Measurements from ENCODE around the gene GAPDH.

- PRO-cap = no peak
- RAMPAGE, long total RNA = no peak
Measured at GRCh38 chr12:6225620-6226464, 25.6 kb downstream of the CD9 start.

DNA sequence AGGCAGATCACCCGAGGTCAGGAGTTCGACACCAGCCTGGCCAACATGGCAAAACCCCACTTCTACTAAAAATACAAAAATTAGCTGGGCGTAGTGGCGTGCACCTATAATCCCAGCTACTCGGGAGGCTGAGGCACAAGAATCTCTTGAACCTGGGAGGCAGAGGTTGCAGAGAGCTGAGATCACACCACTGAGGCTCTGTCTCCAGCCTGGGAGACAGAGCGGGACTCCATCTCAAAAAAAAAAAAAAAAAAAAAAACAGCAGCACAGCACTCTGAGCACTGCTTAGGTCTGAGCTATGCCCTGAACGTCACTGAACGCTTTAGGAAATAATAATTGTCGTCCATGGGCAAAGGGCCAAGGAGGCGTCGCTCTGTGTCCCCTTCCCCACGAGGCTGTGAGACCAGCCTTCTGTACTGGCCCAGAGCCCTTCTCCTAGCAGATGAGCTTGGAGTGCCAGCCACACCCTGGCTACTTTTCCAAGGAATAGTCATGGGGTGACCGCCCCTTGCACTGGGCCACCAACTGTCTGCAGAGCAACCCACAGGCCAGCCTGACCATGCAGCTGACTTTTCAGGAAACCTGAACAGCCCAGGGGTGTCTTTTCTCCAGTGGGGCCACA, 28.2 kb downstream of the CD9 start:
- PRO-cap = no peak
- RAMPAGE, long total RNA = no peak

- PRO-cap = no peak
- RAMPAGE, long total RNA = no peak
Measured at GRCh38 chr12:6228945-6229865, 29.0 kb downstream of the CD9 start.

DNA sequence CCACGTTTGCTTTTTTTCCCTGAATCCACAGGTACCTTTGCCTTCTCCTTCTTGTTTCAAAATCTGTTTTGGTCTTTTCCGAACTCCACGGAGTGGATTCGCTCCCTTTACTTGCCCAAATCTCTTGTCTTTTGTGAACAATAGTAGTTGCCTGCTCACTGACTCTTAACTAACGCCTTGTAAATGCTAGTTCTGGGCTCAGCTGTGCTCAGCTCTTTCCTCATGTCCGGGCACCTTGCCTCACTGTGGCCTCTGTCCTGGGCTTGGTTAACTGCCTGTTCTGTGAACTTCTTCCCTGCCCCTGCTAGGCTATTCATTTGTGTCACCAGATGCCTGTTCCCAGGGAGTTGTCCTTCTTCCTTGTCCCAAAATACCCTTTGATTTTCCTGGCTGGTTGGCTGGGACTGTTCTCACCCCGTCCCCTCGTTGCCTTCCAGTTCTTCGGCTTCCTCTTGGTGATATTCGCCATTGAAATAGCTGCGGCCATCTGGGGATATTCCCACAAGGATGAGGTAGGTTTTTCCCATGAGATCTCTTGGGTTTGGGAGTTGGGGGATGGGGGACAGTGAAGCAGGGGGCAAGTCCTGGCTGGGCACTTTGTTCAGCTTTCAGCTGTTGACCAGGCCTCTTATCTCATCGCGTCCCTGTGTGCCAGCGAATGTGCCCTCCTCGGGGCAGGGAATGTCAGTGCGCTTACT, 32.9 kb downstream of the CD9 start:
- PRO-cap = no peak
- RAMPAGE, long total RNA = no peak

GRCh38 chr12:6250377-6250760, 50.2 kb downstream of the CD9 start:
- PRO-cap = unidirectional peak, plus-strand start at chr12:6250557
- RAMPAGE, long total RNA = no peak

- PRO-cap = bidirectional peak, plus-strand start at chr12:6312720, minus-strand start at chr12:6312749; unidirectional peak, plus-strand start at chr12:6313133
- RAMPAGE, long total RNA = no peak
Measured at GRCh38 chr12:6312402-6313476, 2.3 kb downstream of the PLEKHG6 start.

- PRO-cap = bidirectional peak, plus-strand start at chr12:6336419, minus-strand start at chr12:6336290
- RAMPAGE, long total RNA = no peak
Measured at GRCh38 chr12:6336079-6336549, 5.8 kb downstream of the TNFRSF1A start.

- PRO-cap = bidirectional peak, plus-strand start at chr12:6346404, minus-strand start at chr12:6346103
- RAMPAGE, long total RNA = no peak
Measured at GRCh38 chr12:6345254-6346323, 3.7 kb upstream of the TNFRSF1A start.

- PRO-cap = no peak
- RAMPAGE, long total RNA = no peak
Measured at GRCh38 chr12:6347174-6348363, 5.7 kb upstream of the TNFRSF1A start.

DNA sequence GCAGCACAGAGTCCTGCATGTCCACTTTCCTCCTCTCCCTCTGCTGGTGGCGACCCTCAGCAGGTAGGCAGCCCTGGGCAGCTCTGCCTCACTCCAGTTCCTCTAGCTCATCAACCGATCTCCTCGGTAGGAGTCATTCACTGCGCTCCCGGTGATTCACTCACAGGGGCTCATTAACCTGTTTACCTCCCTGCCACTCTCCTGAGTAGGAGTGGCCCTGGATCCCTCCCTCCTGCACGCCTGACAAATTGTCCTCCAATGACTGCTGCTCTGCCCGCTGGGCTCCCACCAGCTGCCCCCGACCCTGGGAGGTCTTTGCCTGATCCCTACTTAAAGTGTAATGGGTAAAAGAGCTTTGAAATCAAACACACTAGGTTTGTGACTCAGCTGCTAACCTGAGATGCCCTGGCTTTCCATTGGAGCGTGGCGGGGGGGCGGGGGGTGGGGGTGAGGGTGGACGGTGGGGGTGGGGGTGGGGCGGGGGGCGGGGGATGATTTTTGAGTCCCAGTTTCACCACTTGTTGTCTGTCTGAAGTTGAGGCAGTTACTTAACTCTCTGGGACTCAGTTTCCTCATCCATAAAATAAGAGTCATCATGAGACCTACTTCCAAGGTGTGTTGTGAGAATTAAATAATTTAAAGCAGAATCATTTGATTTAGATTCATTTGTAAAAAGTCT, 4.1 kb downstream of the SCNN1A start:
- PRO-cap = bidirectional peak, plus-strand start at position 175 of the sequence, minus-strand start at position 122 of the sequence; bidirectional peak, plus-strand start at position 333 of the sequence, minus-strand start at position 342 of the sequence
- RAMPAGE, long total RNA = no peak

GRCh38 chr12:6384479-6385493, 824 bp downstream of the LTBR start:
- PRO-cap = no peak
- RAMPAGE, long total RNA = no peak

DNA sequence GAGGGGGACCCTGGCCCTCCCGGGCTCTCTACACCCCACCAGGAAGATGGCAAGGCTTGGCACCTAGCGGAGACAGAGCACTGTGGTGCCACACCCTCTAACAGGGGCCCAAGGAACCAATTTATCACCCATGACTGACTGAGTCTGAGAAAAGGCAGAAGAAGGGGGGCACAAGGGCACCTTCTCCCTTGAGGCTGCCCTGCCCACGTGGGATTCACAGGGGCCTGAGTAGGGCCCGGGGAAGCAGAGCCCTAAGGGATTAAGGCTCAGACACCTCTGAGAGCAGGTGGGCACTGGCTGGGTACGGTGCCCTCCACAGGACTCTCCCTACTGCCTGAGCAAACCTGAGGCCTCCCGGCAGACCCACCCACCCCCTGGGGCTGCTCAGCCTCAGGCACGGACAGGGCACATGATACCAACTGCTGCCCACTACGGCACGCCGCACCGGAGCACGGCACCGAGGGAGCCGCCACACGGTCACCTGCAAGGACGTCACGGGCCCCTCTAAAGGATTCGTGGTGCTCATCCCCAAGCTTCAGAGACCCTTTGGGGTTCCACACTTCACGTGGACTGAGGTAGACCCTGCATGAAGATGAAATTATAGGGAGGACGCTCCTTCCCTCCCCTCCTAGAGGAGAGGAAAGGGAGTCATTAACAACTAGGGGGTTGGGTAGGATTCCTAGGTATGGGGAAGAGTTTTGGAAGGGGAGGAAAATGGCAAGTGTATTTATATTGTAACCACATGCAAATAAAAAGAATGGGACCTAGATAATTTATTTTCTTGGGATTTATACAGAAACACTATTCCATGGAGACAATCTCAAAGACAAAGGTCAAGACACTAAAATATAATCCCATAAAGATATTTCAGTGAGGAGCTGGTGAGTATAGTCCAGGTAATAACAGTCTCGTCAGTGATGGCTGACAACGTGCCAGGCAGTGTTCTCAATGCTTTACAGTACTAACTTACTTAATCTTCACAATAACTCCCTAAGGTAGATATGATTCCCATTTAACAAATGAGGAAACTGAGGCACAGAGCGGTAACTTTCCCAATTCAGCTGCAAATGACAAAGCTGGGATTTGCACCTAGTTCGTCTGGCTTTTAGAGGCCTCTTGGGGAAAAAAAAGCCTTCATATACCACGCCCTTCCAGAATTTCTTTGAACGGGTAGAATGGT, 7.2 kb downstream of the LTBR start:
- PRO-cap = no peak
- RAMPAGE, long total RNA = no peak

DNA sequence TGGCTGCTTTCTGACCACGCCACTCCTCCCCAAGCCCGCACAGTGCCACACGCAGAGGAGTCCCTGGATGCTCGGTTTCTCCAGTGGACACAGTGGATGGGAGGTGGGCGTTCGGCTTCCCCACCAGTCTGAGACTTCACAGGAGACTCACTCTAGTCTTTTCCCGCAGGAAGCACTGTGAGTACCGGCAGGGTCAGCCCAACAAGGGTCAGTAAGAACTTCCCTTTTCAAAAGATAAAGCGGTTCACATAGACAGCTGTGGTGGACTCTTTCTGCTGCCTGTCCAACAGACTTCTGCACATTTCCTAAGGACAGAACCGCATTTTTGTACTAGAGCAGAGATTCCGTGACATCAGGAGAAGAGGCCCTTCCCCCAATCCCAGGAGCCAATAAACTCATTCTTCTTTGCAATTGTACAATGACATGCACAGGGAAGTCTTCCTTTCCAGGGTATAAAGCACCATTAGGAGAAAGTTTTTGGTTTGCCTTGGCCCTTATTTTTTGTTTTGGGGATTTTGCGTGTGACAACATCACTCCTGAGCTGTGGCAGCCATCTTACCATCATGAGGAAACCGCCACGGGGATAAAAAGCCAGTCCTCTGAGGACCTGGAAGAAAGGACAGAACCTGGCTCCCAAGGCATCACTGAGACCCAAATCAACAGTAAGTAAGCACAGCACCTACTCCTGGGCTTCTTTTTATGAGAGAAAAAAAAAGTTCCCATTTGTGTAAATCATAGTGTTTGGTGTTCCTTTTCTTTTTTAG, 10.6 kb downstream of the LTBR start:
- PRO-cap = no peak
- RAMPAGE, long total RNA = no peak

GRCh38 chr12:6450058-6450819, 1.6 kb upstream of the TAPBPL start:
- PRO-cap = no peak
- RAMPAGE, long total RNA = no peak

GRCh38 chr12:6450820-6451891, 686 bp upstream of the TAPBPL start:
- PRO-cap = bidirectional peak, plus-strand start at chr12:6450991, minus-strand start at chr12:6450935; bidirectional peak, plus-strand start at chr12:6451308, minus-strand start at chr12:6451306; bidirectional peak, plus-strand start at chr12:6451672, minus-strand start at chr12:6451504; bidirectional peak, plus-strand start at chr12:6451836, minus-strand start at chr12:6451794
- RAMPAGE, long total RNA = no peak

DNA sequence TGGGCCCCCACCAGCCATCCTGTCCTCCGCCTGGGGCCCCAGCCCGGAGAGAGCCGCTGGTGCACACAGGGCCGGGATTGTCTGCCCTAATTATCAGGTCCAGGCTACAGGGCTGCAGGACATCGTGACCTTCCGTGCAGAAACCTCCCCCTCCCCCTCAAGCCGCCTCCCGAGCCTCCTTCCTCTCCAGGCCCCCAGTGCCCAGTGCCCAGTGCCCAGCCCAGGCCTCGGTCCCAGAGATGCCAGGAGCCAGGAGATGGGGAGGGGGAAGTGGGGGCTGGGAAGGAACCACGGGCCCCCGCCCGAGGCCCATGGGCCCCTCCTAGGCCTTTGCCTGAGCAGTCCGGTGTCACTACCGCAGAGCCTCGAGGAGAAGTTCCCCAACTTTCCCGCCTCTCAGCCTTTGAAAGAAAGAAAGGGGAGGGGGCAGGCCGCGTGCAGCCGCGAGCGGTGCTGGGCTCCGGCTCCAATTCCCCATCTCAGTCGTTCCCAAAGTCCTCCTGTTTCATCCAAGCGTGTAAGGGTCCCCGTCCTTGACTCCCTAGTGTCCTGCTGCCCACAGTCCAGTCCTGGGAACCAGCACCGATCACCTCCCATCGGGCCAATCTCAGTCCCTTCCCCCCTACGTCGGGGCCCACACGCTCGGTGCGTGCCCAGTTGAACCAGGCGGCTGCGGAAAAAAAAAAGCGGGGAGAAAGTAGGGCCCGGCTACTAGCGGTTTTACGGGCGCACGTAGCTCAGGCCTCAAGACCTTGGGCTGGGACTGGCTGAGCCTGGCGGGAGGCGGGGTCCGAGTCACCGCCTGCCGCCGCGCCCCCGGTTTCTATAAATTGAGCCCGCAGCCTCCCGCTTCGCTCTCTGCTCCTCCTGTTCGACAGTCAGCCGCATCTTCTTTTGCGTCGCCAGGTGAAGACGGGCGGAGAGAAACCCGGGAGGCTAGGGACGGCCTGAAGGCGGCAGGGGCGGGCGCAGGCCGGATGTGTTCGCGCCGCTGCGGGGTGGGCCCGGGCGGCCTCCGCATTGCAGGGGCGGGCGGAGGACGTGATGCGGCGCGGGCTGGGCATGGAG, at the start of gene GAPDH:
GAPDH (plus strand) TSS at position 854 of the 1,068 bp plus-strand sequence.
- PRO-cap = bidirectional peak, plus-strand start at position 413 of the sequence, minus-strand start at position 686 of the sequence; bidirectional peak, plus-strand start at position 857 of the sequence, minus-strand start at position 765 of the sequence
- RAMPAGE, long total RNA = start-site peak on the plus strand centred at position 867 of the sequence, 29 bp wide, 17,906 and 1,944 reads in 2 replicates

GRCh38 chr12:6538851-6539331, 4.6 kb downstream of the GAPDH start:
- PRO-cap = bidirectional peak, plus-strand start at chr12:6539304, minus-strand start at chr12:6539028
- RAMPAGE, long total RNA = no peak

GRCh38 chr12:6553904-6554850, 1.7 kb downstream of the IFFO1 start:
- PRO-cap = bidirectional peak, plus-strand start at chr12:6554373, minus-strand start at chr12:6554208
- RAMPAGE, long total RNA = no peak

DNA sequence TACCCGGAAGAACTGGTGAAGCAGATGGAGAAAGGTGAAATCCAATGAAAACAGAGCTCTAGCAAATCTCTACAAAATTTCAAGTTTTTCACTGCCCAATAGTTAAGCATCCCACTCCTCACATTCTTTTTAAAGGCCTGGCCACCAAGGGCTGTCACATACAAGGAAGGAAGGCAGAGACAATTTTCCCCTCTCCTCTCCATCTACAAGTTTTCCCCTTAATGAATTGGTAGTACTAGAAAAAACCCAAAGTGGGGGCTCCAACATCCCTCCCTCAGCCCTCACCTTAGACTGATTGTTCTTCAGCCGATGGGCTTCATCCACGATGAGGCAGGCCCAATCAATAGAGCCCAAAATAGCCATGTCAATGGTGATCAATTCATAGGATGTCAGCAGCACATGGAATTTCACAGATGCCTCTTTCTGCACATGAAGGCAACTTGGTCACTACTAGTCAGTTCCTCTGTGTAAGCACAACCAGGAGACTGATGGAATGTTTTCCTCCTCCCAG, 14.3 kb downstream of the CHD4 start:
- PRO-cap = no peak
- RAMPAGE, long total RNA = no peak

DNA sequence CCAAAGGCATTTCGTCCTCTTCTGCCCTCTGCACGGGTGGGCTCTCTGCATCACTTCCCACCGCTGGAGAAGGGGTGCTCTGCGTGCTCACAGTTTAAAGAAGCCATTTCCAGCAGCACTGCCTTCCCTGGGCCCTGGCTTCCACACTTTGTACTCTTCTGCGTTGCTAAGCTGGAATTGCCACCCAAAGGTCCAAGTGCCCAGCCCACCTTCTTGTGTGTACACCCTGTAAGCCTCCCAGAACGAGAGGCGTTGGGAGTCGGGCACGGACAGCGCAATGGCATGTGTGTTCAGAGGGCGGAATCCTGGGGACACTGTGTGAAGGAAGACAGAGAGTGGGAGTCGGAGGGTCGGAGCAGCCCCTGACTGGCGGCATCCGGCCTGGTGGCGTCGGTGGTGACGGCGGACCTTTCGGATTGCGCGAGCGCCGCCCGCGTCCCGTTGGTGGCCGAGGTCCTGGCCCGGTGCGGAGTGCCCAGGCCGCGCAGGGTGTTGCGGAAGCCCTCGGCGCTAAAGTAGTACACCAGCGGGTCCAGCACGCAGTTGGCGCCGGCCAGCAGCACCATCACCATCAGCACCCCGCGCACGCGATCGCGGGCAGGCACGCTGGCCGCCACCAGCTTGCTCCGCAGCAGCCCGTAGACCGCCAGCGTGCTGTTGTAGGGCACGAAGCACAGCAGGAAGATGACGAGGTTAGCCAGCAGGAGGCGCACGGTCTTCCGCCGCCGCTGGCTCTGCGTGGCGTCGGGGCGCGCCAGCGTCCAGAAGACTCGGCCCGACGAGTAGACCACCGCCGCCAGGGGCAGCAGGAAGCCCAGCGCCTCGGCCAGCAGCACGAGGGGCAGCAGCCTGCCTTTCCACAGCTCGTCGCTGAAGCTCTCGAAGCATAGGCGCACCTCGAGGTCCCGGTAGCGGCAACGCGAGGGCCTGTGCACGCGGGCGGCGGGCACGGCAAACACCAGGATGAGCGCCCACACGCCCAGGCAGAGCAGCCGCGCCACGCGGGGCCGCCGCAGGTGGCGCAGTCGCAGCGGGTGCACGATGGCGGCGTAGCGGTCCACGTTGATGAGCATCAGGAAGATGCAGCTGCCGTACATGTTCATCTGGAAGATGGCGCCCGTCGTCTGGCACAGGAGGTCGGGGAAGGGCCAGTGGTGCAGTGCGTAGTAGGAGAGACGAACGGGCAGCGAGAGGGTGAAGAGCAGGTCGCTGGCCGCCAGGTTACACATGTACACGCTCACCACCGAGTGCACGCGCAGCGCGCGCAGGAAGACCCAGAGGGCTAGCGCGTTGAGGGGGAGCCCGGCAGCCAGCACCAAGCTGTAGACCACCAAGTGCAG, 13.1 kb upstream of the CHD4 start:
- PRO-cap = bidirectional peak, plus-strand start at position 441 of the sequence, minus-strand start at position 316 of the sequence; bidirectional peak, plus-strand start at position 764 of the sequence, minus-strand start at position 659 of the sequence
- RAMPAGE, long total RNA = no peak

Data from GM23338 (cell line).